Heart left ventricle (tissue), 7 donors: ENCODE results near the genes HNRNPA1L2, CNMD and ENSG00000237378.

DNA sequence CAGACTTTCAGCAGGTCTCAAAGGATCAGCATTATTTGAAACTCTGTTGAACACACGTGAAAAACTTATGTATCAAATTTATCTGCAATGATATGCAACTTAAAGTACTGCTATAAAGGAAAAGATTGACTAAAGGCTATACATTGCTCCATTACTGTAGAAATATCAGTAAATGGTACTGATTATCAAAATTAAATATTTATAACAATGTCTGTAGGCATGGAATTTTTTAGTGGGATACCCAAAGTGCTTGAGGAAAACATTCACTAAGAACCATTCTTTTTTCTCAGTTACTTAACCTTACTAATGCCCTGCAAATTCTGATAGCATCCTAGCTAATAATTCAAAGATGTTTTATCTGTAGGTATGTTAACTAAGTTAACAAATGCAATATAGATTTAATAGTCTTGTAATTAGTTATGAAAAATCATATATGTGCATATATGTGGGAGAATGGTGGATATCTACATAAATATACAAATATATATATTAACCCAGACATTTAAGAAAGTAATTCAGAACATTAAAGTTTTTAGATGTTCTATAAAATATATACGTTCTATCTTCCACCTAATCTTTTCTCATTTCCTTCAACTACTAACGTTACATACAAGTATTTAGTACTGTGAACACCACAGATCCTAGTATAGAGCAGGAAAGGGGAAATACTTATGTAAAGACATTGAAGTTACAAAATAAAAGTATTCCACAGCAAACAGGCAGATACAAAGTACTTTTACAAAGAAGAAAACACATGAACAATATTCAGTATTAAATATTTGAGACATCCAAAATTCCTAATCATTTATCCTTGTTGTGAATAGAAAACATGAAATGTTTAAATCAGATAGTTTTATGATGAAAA lies 4.4 kb downstream of the INTS6 start:
- PRO-cap, 6 experiments, result no peak in any of the 6 experiments
- RAMPAGE, long total RNA, 2 experiments, result no peak in any of the 2 experiments
- RRBS, result no CpG with 5 or more reads among the region's 3 CpGs

DNA sequence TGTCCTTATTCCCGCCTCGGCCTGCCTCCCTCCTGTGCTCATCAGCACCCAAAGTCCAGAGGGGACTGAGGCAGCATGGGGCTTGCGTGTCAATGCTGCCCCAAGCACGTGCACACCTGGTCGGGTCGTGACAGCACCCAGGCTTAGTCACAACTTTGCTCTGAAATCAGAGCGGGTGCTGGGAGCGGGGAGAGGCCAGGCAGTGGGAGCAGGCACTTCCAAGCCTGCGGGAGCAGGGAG lies 3.7 kb upstream of the INTS6 start:
- PRO-cap, 6 experiments, result peak in 2 of 6 experiments; most common plus-strand start position 155 of the sequence (in 2)
- RAMPAGE, long total RNA, 2 experiments, result no peak in any of the 2 experiments
- RRBS, result no CpG with 5 or more reads among the region's 9 CpGs

- PRO-cap, 6 experiments, result peak in 2 of 6 experiments; most common minus-strand start chr13:51614652 (in 2)
- RAMPAGE, long total RNA, 2 experiments, result no peak in any of the 2 experiments
- RRBS, result no CpG with 5 or more reads among the region's 7 CpGs
Observed at GRCh38 chr13:51614443-51615119, 30.3 kb downstream of the WDFY2 start.

DNA sequence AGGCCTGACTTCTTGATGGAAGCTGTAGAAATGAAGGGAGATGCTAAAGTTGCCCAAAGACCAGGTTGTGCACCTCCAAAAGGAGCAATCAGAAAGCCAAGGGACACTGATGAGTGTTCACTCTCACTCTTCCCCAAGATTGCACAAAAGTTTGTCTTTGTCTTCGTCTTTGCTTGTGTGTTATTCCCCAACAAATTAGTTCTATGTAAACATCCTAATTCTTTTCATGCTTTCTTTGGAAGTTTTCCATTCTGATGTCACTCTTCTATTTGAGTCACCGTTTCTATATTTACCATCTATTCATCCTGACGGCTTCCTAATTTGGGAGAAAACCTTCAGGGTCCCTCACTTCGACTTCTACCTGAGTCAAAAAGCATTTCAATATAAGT lies 3.7 kb upstream of the TMEM272 start:
- PRO-cap, 6 experiments, result no peak in any of the 6 experiments
- RAMPAGE, long total RNA, 2 experiments, result no peak in any of the 2 experiments
- RRBS, result no CpG with 5 or more reads among the region's 4 CpGs

DNA sequence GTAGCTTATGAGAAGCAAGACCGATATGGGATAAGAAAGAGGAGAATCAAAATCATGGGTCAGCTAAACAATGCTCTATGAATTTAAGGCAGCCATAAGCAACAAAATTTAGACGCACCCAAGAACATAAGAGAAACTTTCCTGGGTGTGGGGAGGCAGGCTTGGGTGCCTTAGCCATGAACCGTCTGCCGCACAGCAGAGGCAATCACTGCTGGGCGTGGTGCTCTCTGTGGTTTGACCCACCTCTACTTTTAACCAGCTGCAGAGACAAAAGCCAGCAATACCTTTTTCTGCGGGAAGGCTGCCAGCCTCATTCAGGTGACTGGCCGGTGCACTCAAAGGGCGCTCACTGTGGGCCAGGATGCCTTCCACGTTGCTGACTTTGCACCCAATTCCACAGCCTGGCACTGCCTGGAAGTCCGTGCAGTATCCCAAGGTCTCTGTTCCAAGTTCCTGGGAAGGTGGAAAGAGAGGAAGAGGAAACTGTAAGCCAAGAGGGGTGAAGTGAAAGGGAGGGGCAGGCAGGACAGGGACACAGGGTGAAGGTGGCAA lies 69.1 kb downstream of the ATP7B start:
- PRO-cap, 6 experiments, result no peak in any of the 6 experiments
- RAMPAGE, long total RNA, 2 experiments, result no peak in any of the 2 experiments
- RRBS, result no CpG with 5 or more reads among the region's 10 CpGs

DNA sequence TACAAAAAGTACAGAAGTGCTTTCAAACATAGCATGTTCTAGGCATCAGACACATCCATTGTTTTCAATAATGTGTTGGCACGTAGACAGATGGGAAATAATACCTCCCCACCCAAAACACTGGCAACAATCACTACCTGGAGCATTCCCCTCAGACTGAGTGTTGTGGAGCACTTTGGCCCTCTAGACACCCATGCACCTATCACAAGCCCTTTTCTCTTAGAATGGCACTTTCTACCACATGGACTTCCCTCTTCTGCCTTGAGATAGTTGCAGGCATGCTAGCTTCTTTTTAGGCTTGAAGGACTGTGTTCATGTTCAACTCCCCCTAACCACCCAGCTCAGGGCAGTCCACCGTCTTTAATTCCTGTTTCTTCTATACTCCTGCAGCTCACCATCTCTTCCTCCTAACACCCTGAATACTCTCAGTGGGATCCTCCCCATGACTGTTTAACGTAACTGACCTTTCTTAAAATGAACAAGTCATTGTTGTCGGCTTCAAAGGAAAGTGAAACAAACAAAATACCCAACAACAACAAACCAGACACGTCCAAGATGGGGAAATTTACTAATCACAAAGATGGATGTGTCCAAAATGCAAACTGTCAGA lies 43.3 kb downstream of the ATP7B start:
- PRO-cap, 6 experiments, result peak in 4 of 6 experiments; most common plus-strand start position 154 of the sequence (in 2)
- RAMPAGE, long total RNA, 2 experiments, result no peak in any of the 2 experiments
- RRBS, result no CpG with 5 or more reads among the region's 5 CpGs

DNA sequence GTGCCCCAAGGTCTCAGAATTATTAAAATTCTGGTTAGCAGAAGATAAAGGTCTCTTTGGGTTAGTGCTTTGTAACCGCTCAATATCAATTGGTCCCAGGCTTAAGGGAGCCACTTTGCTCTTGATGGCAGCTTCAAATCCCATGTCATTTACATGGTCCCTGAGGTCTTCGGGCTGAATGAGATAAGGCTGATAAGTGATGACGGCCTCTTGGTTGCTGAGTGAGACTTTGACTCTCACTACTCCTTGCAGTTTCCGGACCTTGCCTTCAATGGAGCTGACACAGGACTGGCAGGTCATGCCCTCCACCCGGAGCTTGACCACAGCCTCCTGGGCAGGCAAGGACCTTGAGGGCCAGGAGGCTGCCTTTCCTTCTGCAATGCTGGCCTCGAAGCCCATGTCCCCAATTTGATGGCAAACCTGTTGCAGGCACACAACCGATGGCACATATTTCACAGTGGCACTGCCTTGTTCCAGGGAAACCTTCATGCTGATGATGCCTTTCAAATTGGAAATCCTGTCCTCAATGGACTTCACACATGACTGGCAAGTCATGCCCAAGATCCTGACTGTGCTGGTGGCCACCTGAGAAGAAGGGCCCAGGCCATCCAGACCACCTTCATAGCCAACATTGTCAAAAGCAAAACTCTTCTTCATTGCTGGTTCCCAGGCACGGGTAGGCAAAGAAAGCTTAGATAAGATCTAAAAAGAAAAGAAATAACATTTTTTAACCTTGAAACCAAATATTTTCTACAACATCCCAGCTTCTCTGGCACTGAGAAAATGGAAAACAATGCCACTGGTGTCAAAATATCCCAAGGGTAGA lies 36.6 kb downstream of the ATP7B start:
- PRO-cap, 6 experiments, result no peak in any of the 6 experiments
- RAMPAGE, long total RNA, 2 experiments, result no peak in any of the 2 experiments
- RRBS, result 48% methylated on average over 2 of the region's 8 CpGs

- PRO-cap, 6 experiments, result peak in 5 of 6 experiments; most common plus-strand start chr13:52642433 (in 4)
- RAMPAGE, long total RNA, 2 experiments, result no peak in any of the 2 experiments
- RRBS, result no CpG with 5 or more reads among the region's 9 CpGs
Observed at GRCh38 chr13:52642316-52642688, at the start of gene HNRNPA1L2. Gene HNRNPA1L2, plus strand, starts transcription at chr13:52642431.

GRCh38 chr13:52739438-52740334 lies at the start of gene CNMD:
Gene CNMD, minus strand, starts transcription at chr13:52739820.
- PRO-cap, 6 experiments, result peak in 1 of 6 experiments; most common plus-strand start chr13:52739641 (in 1)
- RAMPAGE, long total RNA, 2 experiments, result no peak in any of the 2 experiments
- RRBS, result 14% methylated on average over 2 of the region's 37 CpGs

DNA sequence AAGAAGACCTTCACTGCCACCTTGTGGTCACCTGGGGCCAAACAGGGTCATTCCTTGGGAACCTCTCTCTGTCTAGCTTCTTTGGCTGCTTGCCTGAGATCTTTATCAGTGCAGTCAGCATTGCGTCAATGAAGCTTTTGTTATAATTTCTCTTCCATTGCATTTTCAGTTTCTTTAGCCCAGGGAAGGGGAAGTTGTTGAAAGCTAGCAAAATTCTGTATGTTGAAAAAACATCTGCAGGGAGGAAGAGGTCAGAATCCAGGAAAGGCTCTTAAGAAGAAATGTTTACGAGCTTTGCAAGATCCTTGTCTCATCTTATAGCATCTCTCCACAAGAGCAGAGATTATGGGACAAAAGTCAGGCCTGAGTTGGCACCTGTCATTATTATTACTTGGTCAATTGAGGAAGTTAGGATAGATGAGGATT lies 39.0 kb downstream of the PCDH8 start:
- PRO-cap, 6 experiments, result peak in 1 of 6 experiments; most common plus-strand start position 173 of the sequence (in 1)
- RAMPAGE, long total RNA, 2 experiments, result no peak in any of the 2 experiments
- RRBS, result no CpG with 5 or more reads among the region's 2 CpGs

DNA sequence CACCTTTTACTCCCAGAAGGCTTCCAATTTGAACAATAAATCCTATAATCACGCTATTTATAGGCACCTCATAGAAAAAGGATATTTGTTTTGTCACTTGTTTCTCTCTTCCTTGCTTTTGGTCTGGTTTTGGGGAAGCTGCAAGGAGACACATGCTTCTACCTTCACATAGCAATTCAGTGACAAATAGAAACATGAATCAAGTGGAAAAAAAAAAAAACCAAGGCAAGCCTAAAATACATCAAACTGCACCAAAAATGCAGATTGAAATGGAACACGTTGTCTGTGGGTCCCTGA lies 31.1 kb downstream of the OLFM4 start:
- PRO-cap, 6 experiments, result peak in 1 of 6 experiments; most common plus-strand start position 209 of the sequence (in 1)
- RAMPAGE, long total RNA, 2 experiments, result no peak in any of the 2 experiments
- RRBS, result no CpG with 5 or more reads among the region's 2 CpGs

DNA sequence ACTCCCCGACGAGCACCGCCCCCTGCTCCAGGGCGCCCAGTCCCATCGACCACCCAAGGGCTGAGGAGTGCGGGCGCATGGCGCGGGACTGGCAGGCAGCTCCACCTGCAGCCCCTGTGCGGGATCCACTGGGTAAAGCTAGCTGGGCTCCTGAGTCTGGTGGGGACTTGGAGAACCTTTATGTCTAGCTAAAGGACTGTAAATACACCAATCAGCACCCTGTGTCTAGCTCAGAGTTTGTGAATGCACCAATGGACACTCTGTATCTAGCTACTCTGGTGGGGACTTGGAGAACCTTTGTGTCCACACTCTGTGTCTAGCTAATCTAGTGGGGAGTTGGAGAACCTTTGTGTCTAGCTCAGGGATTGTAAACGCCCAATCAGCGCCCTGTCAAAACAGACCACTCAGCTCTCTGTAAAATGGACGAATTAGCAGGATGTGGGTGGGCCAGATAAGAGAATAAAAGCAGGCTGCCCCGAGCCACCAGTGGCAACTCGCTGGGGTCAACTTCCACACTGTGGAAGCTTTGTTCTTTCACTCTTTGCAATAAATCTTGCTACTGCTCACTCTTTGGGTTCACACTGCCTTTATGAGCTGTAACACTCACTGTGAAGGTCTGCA lies 404.7 kb upstream of the PRR20A start:
- PRO-cap, 6 experiments, result no peak in any of the 6 experiments
- RAMPAGE, long total RNA, 2 experiments, result no peak in any of the 2 experiments
- RRBS, result no CpG with 5 or more reads among the region's 15 CpGs

DNA sequence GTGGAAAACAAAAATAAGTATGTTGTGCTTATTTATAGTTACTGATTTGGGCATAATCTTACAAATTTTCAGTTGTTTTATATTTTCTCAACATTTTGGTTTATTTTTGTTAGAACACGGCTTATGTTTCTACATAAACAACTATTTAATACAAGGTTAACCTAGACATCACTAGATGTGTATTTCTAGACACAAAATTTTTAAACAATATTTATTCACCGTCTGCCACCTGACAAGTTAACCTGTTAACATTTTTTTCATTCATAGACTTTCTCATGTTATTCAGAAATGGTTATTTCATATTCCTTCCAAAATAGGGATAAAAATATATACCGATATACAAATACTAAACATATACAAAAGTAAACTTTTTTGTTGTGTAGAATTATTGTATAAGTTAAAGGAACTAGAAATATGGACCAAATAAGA lies 68.8 kb upstream of the PRR20A start:
- PRO-cap, 6 experiments, result no peak in any of the 6 experiments
- RAMPAGE, long total RNA, 2 experiments, result no peak in any of the 2 experiments
- RRBS, result no CpG with 5 or more reads among the region's 3 CpGs

DNA sequence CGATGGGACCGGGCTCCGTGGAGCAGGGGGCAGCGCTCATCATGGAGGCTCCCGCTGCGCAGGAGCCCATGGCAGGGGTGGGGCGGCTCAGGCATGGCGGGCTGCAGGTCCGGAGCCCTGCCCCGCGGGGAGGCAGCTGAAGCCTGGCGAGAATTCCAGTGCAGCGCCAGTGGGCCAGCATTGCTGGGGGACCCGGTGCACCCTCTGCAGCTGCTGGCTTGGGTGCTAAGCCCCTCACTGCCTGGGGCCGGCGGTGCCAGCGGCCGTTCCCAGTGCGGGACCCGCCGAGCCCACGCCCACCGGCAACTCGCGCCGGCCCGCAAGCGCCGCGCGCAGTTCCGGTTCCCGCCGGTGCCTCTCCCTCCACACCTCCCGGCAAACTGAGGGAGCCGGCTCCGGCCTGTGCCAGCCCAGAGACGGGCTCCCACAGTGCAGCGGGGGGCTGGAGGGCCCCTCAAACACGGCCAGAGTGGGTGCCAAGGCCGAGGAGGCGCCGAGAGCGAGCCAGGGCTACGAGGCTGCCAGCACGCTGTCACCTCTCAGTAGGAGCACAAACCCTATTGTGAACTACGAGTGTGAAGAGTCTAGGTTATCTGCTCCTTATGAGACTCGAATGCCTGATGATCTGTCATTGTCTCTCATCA lies 687.1 kb downstream of the PCDH17 start:
- PRO-cap, 6 experiments, result peak in 1 of 6 experiments; most common plus-strand start position 148 of the sequence (in 1)
- RAMPAGE, long total RNA, 2 experiments, result no peak in any of the 2 experiments
- RRBS, result no CpG with 5 or more reads among the region's 48 CpGs

GRCh38 chr13:59479596-59480198 lies 684.0 kb downstream of the DIAPH3 start:
- PRO-cap, 6 experiments, result peak in 1 of 6 experiments; most common plus-strand start chr13:59479924 (in 1); most common minus-strand start chr13:59479756 (in 1)
- RAMPAGE, long total RNA, 2 experiments, result no peak in any of the 2 experiments
- RRBS, result no CpG with 5 or more reads among the region's 3 CpGs

DNA sequence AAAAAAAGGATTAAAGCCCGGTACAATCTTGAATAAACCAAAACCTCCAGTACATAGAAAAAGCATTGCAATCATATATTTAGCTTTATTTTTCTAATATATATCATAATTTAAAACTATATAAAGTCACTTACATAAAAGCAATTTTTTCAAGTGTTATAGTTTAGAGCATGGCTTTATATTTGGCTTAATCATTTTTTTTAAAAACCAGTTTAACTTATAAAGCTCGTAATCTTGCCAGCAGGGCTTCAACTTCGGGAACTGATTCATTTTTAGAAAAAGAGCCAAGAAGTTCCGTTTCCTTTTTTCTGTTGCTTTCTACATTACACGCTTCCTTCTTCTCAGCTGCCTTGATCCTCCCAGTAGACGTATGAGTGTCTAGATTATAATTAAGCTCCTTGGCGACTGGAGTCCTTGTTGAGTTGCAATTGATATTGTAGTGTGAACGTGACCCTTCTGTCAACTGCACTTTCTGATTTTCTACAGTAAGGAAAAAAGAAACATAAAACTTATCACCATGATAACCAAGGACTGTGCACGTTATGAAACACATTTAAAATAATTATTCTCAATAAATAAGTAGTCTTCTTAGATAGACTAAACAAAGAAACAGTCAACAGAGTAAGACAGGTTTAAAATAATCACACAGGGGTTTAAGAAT lies 497.2 kb downstream of the DIAPH3 start:
- PRO-cap, 6 experiments, result peak in 2 of 6 experiments; most common plus-strand start position 380 of the sequence (in 1); most common minus-strand start position 263 of the sequence (in 2)
- RAMPAGE, long total RNA, 2 experiments, result no peak in any of the 2 experiments
- RRBS, result no CpG with 5 or more reads among the region's 9 CpGs

DNA sequence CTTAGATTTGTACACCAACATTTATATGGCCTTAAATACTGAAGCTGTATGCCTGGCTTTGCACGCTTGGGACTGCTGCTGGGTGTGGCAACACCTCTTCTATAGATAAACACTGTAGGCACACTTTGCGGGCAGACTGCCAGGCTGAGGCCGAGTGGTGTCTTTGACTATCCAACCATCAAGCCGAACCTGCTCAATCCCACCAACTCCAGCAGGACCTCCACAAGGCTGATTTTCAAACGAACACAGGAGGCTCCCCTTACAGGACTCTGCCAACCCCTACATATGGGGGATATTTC lies 154.2 kb downstream of the DIAPH3 start:
- PRO-cap, 6 experiments, result no peak in any of the 6 experiments
- RAMPAGE, long total RNA, 2 experiments, result no peak in any of the 2 experiments
- RRBS, result no CpG with 5 or more reads among the region's 5 CpGs

DNA sequence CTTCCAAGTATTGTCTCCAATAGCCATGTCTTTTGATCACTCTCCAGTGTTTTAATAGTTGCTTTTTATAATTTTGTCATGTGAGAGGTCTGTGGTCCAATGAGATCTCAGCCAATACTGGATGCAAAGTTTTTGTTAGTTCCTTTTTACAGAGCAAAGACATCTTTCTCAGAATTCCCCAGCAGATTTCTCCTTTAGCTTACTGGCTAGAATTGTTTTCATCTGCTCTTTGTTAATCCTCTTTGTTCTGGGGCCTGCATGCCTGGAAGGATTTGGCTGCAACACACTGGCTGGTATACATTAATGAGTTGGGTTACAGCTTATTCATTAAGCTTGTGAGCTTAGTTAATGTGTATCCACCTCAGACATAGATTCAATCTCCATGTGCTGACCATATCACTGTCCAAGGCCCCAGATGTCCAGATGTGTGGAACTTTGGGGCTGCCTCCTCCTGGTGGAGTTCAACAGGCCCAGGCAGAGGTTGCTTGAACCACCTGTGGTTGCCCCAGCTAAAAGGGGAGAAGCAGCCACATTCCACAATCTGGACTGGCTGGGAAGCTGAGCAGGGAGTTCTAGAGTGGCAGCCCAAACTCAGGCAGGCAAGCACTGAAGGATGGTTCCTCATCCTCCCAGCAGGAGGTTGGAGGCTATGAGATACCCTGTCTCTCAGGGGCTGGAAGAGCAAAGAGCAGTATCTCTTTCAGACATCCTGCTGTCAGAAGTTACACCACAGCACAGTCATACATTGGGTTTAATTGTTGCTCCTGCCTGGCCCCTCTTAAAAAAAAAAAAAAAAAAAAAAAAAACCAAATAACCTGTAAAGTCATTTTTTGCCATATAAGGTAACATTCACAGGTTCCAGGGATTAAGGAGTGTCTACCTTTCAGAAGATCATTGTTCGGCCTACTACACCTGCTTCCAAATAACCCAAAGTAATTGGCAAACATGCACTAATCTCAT lies 5.3 kb downstream of the DIAPH3 start:
- PRO-cap, 6 experiments, result no peak in any of the 6 experiments
- RAMPAGE, long total RNA, 2 experiments, result no peak in any of the 2 experiments
- RRBS, result no CpG with 5 or more reads among the region's 1 CpG

GRCh38 chr13:60395764-60396740 lies 968 bp upstream of the TDRD3 start:
- PRO-cap, 6 experiments, result peak in 6 of 6 experiments; most common plus-strand start chr13:60396499 (in 5); most common minus-strand start chr13:60396372 (in 4)
- RAMPAGE, long total RNA, 2 experiments, result no peak in any of the 2 experiments
- RRBS, result no CpG with 5 or more reads among the region's 51 CpGs

DNA sequence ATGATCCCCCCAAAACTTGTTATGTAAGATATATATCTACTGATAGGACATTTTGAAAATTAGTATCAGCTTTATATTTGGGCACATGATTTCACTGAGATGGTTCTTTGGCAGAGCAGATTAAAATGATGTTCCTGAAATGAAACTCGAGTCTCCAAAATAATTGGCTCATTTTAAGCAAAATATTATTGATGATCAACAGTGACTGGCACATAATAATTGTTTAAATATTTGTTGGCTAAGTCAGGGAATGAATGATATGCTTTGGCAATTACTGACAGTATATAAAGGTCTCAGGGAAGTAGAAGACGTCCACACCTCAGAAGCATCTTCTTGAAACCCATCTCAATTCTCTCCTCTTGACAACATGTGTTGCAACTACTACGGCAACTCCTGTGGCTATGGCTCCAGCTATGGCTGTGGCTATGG lies at the start of gene ENSG00000237378:
Gene ENSG00000237378, plus strand, starts transcription at position 308 of the 429 bp plus-strand sequence.
- PRO-cap, 6 experiments, result no peak in any of the 6 experiments
- RAMPAGE, long total RNA, 2 experiments, result no peak in any of the 2 experiments
- RRBS, result no CpG with 5 or more reads among the region's 3 CpGs